Thoracic aorta endothelial cell (primary cell): ENCODE results near the gene MTMR11.

DNA sequence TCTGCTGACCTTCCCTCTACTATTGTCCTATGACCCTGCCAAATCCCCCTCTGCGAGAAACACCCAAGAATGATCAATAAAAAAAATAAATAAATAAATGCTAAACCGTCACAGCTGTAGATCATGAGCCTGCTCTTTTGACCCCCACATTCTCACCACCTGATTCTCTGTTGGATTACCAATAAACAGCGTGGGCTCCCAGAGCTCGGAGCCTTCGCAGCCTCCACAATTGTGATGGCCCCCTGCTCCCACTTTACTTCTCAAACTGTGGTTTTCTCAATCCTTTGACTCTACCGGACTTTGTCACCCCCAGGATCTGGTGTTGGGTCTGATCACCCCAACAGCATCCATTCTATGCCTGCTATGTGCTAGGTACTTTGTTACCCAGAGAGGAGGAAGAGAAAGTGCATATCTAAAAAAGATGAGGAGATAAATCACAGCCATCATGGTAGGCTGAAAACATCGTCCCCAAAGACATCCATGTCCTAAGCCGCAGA is 8.4 kb upstream of the CHD1L start:
- CAGE, long polyA plus RNA = no peak

GRCh38 chr1:147291824-147292390 is 49.4 kb downstream of the CHD1L start:
- CAGE, long polyA plus RNA = no peak

GRCh38 chr1:147327560-147327892 is 85.0 kb downstream of the CHD1L start:
- CAGE, long polyA plus RNA = no peak

DNA sequence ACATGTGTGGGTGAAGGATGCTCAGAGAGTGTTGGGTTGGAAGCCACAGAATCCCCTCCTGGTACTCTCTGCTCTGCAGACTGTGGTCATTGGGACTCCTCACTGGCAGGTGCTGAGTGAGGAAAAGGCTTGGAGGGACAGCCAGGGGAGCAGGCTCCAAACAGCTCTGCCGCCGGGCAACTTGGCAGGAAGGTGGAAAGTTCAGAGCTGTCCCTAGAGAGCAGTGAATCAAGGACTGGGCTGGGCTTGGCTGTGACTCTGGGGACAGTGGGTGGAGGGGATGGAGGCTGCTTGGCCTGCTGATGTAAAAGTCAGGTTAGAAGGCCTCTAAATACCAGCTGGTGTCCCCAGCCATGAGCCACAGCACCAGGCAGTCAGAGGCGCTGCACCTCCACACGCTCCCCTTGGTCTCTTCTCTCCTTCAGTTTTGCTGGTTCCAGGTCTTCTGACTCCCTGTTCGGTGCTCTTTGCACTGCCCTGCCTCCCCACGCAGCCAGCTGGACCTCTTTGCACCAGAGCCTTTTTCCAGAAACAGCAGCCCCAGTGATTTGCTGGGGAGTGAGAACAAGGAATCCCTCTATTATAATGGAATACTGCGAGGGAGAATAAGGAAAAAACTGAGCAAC is 11.4 kb upstream of the GJA5 start:
- CAGE, long polyA plus RNA = no peak

DNA sequence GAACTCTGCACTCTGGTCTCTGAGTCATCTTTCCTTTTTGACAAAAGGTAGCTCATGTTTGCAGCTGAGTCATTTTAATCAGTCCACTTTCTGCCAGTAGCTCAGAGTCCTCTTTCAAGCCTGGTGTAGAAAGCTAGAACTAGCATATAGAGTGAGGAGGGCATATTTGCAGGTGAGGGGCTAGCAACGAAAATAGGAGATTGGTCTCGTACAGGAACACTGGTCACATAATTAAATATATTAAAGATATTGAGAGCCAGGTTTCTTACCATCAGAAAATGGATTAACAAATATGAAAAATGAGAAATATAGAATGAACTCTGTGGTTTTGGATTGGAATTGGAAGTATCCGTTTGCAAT is 51.3 kb upstream of the GJA8 start:
- CAGE, long polyA plus RNA = no peak

GRCh38 chr1:148263380-148264343 is 111.6 kb upstream of the NBPF11 start:
- CAGE, long polyA plus RNA = no peak

DNA sequence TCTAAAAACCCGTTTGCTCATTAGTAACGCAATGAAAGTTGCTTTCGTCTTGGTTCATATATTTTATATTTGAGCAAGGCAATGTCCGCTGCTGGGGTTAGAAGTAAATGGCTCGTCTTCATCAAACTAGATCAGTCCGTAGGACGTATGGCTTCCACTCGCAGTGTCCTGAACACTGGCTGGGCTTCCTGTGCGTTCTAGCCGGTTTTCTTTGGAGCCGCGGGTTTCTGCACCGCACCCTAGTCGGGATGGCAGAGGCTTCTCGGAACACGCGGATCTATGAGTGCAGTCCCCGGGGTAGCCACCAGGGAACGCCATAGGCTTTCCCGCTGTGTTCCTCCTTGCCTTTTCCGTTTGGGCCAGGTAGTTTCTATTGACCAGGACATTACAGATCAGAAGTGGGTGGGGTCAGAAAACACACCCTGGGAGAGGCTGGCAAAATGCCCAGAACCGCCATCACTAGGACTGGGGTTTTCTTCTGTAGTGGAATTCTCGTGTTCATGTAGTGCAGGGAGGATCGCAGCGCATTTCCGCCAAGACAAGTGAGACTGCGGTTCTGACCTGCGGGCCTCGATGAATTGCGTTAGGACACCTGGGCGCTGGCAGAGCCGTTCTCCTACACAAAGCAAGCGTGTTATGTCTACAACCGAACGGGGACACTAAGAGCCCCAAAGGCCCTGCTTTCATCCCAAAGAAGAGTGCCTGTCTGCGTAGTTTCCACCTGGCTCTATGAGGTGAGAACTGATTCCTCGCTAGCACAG is 121.7 kb downstream of the PPIAL4G start:
- CAGE, long polyA plus RNA = no peak

- CAGE, long polyA plus RNA = no peak
These were observed 51.6 kb upstream of the PPIAL4G start for GRCh38 chr1:148534521-148535282.

DNA sequence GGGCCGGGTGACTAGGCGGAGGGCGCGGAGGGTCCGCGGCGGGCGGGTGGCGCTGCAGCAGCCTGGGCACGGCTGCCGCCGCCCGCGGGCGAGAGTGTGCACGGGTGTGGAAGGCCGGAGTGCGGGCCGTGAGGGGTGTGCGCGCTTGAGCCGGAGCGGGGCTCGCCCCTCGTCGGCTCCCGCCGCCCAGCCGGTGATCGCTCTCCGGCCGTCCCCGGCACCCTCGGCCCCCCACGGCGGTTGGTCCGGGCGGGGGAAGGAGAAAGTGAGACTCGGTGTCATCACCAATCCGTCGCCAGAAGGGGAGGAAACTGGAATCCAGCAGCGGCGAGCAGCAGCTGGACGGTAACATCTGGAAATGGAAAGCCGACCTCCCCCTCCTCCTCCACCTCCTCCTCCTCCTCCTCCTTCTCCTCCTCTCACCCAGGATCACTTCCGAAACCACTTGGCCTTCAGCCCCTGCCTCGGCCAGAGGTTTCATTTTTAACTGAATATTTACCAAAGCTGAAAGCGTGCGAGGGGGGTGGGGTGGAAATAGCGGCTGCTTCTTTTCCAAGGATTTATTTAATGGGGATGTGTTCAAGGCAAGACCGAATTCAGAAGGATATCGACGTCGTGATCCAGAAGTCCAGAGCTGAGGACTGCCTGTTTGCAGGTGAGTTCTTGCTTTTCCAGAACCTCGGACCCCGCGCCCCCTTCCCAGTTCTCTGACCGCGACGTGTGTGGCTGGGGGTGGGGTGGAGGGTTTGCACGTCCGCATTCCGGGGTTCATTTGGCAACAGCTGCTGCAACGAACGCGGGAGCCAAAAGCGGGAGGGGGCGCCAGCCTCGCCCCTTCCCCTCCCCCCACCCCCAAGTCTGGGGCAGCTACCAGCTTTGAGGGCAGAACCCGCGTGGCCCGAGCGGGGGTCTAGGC is 72.5 kb upstream of the NBPF9 start:
- CAGE, long polyA plus RNA = no peak

- CAGE, long polyA plus RNA = no peak
These were observed 73.4 kb upstream of the NBPF9 start for GRCh38 chr1:149176512-149177371.

DNA sequence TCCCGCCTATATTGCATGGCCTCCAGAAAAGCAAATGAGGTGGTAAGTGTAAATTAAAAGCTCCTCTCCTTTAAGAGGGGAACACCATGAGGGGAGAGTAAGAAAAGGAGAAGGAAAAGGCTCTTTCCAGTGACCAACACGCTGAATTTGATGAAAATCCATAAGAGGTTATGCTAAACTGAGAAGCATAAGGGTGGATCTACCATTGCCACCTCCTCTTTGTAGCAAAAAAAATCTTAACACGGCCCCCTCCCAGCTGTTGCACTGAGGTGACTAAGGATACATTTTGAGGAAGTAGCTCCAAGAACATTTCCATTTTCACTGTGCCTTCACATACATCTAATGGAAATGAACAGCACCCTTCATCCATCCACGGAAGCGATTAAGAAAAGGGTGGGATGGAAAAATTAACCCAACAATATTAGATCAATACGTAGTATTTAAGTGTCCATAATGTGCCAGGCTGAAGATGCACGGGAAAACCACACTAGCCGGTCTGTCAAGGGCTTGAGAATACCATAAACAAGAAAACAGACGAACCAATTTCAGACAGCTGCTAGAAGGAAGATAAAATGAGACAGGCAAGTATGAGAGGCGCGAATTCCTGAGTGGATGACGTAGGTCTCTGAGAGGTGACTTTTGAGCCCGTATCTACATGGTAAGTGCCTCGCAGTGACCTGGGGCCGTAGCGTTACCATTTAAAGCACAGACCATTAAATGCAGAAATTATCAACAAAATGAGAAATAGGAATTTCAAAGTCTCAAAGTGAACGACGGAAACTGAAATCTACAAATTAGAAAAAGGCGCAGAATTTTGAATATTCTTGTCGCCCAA is 1.4 kb downstream of the H2BC21 start:
- CAGE, long polyA plus RNA = no peak

GRCh38 chr1:149885666-149886581 is 558 bp downstream of the H2BC21 start:
- CAGE, long polyA plus RNA = no peak

- CAGE, long polyA plus RNA = no peak
These were observed at the start of gene MTMR11 for GRCh38 chr1:149936179-149937088. MTMR11 (minus strand) TSS chr1:149936879.

GRCh38 chr1:150008627-150009260 is 1.8 kb downstream of the OTUD7B start:
- CAGE, long polyA plus RNA = no peak

DNA sequence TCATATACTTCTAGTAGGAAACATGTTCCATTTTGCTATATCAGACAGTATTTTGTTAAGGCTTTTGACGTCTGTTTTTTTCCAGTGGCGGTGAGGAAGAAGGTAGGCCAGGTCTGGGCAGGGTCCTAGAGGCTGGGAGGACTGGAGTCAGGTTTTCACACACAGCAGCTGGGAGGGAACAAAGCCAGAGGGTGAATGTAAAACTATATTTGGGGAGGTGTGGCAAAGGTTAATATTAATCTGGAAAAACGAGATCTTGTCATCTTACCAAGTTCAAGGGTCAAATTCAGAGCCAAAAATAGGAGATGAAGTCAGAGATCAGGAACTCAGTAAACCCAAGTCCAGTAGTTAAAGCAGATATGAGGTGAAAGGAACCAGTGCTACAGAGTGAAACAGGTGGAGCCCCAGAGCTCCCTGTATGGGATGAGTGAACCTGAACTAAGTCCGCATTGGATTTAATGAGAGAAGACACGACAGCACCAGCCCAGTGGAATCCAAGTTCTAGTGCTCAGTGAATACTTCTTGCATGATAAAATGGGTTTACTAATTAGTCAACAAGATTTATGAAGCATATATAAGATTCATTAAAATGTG is 10.8 kb upstream of the OTUD7B start:
- CAGE, long polyA plus RNA = no peak

DNA sequence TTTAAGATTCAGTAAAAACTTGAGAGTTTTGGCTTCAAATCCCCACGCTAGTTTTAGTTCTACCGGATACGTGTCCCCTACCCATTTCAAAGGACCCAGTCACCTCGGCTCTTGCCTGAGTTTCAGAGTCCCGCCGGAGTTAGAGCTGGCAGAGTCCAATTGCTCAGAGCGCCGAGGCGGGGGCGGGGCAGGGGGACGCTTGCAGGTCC is 817 bp upstream of the VPS45 start:
- CAGE, long polyA plus RNA = no peak

GRCh38 chr1:150093837-150094239 is 26.3 kb downstream of the VPS45 start:
- CAGE, long polyA plus RNA = no peak

DNA sequence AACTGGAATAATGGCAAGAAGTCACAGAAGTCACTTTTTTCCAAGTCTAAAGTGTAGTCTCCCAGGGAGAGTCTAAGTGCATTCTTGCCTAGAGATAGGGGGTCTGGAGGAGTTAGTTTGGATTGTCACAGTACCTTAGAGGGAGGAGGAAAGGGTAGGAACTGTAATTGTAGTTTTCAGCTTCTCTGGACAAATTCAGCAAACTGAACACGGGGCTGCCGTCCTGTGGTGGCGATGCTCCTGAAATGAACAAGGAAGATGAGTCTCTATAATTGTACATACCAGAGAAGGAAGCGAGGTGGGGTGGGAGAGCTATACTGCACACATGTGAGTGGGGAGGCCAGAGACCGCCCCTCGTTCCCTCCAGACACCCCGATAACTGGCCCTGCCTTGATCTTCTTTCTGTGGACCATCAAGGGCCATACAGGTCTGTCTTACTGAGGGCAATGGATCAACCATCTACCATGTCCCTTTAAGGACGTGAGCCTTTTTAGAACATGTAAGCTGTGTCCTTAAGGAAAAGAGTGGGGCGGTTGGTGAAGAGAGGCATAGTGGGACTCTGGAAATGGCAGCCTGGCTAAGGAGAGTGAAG is 5.6 kb downstream of the PLEKHO1 start:
- CAGE, long polyA plus RNA = no peak

- CAGE, long polyA plus RNA = no peak
These were observed 22.0 kb downstream of the ANP32E start for GRCh38 chr1:150213526-150214671.

DNA sequence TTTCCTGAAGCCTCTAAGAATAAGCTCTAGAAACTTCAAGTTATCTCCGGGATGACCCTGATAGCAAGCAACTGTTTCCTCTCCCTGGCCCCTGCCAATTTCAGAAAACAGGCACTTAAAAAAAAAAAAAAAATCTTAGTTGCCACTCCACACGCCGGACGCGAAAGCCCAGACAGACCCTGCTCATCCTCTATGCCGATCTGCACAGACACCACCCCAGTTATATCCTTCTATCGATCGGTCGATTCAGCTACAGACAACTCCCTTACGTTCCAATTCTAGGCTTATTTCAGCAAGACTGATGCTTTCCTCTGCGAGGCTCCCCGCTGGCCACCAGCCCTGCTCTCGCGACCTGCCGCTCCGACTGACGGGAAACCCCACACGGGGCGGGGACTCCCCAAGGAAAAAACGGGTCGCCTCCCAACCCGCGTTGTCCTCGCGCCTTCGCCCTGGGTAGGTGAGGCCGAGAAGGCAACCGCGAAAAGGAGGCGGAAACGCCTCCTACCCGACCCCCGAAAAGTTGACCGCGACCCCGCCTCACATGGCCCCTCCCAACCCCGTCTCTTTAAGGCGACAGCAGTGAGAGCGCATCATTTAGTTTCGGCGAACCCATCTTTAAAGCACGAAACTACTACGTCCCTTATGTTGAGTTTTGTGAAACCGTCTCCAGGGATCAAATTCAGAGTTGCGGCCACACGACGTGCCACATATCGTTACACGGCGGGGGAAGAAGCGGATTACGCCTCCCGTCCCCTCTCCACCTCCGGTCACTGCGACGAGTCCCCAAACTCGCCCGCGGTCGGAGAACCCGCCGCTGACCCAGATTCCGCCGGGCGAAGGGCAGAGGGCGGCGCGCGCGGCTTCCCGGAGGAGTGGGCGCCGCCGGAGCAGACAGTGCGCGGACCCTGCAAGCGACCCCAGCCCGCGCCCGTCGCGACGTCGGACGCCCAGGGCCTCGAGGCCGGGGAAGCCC is 1.3 kb downstream of the ANP32E start:
- CAGE, long polyA plus RNA = no peak